HT1080 (cell line): Measurements from ENCODE around the gene CHD9.

GRCh38 chr16:50169453-50169759 lies 16.3 kb downstream of the TENT4B start:
RAMPAGE:
- cytosol, long total RNA, result no peak
- long total RNA, result no peak
- nucleus, long total RNA, result no peak

DNA sequence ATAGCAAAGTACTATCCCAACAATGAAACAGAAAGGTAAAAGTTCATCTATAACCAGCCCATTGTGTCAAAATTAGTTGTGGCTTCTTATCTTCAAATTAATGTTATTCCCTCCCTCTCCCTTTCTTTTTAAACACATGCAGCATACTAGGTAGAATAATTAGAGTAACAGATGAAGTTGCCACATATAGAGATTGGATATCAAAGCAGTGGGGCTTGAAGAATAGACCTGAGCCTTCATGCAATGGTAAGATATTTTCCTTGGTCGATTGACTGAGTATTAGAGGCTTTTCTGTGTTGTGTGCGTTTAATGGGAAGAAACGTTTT lies 41.6 kb upstream of the ADCY7 start:
RAMPAGE:
- cytosol, long total RNA, result no peak
- long total RNA, result no peak
- nucleus, long total RNA, result no peak

GRCh38 chr16:50235304-50236156 lies 30.8 kb upstream of the ADCY7 start:
RAMPAGE:
- cytosol, long total RNA, result no peak
- long total RNA, result no peak
- nucleus, long total RNA, result no peak

RAMPAGE:
- cytosol, long total RNA, result no peak
- long total RNA, result no peak
- nucleus, long total RNA, result no peak
These were observed 48.0 kb downstream of the ADCY7 start for GRCh38 chr16:50314006-50315191.

DNA sequence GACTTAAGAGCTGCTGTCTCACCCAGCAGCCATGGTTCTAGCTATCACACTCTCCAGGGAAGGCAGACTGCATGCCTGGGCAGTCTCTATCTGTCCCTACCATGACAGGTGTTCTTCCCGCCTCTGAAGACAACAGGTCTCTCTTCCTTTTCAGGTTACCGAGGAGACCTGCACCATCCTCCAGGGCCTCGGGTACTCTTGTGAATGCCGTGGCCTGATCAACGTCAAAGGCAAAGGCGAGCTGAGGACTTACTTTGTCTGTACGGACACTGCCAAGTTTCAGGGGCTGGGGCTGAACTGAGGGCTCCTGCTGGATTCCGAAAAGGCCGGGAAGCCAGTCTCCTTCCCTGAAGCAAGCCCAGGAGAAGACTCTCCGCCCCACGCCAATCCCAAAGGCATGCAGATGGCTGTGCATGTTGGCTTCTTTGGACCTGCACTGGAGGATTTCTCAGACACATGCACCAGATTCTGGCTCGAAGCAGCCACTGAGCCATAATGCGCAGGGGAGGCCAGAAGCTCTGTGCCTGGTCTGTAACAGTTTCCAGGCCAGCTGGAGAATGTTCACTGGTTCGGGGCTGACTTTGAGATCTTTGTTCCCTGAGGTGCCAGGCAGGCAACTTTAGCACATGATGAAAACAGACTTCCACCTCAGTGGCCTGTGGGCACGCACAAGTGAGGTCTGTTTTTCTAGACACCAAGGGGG lies 49.0 kb downstream of the ADCY7 start:
RAMPAGE:
- cytosol, long total RNA, result no peak
- long total RNA, result no peak
- nucleus, long total RNA, result no peak

DNA sequence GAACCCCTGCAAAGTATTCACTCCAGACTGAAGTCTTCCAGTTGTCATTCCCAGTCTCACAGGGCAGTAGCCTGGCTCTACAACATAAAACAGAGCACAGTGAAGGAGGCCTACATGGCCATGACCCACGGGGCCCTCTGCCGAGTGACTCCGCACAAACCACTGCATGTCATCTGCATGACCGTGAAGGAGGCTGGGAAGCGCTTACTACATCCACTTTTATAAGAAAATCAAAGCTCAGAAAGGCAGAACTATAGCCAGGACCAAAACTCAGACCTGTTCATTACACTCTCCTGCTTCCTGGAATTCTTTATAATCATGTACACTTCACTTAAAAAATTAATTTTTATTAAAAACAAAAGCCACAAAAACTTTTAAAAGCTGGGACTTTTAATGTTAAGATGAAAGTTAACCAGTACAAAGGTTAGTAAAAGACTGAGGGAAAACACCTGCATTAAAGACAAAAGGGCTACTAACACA lies 42.4 kb downstream of the BRD7 start:
RAMPAGE:
- cytosol, long total RNA, result no peak
- long total RNA, result no peak
- nucleus, long total RNA, result no peak

RAMPAGE:
- cytosol, long total RNA, result no peak
- long total RNA, result no peak
- nucleus, long total RNA, result no peak
These were observed 4.4 kb downstream of the NKD1 start for GRCh38 chr16:50552404-50553252.

RAMPAGE:
- cytosol, long total RNA, result no peak
- long total RNA, result no peak
- nucleus, long total RNA, result no peak
These were observed 53.9 kb downstream of the SNX20 start for GRCh38 chr16:50627175-50627714.

DNA sequence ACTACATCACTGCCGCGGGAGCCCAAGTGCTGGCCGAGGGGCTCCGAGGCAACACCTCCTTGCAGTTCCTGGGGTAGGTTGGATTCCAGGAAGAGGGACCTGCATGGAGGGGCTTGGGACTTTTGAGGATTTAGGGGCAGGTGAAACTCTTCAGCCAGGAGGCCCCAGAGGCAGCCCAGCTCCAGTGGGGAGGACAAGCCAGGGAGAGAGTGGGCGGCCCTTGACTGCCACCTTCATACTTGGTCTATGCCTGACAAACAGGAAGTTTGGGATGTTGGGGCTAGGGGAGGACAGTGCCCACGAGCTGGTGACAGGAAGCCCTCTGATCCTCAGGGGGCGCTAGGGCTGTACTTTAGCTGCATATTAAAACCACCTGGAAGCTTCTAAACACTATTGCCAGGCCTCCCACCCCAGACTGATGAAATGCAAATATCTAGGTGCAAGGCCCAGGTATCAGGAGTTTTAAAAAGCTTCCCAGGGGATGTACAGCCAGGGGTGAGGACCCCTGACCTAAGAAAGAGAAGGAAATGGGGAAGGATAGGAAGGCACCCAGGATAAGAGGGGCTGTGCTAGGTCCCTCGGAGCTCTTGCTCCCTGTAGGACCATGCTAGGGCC lies 21.8 kb upstream of the CYLD start:
RAMPAGE:
- cytosol, long total RNA, result no peak
- long total RNA, result no peak
- nucleus, long total RNA, result no peak

GRCh38 chr16:50826849-50827240 lies 85.0 kb downstream of the CYLD start:
RAMPAGE:
- cytosol, long total RNA, result no peak
- long total RNA, result no peak
- nucleus, long total RNA, result no peak

GRCh38 chr16:52561861-52562475 lies 15.0 kb upstream of the TOX3 start:
RAMPAGE:
- cytosol, long total RNA, result no peak
- long total RNA, result no peak
- nucleus, long total RNA, result no peak

DNA sequence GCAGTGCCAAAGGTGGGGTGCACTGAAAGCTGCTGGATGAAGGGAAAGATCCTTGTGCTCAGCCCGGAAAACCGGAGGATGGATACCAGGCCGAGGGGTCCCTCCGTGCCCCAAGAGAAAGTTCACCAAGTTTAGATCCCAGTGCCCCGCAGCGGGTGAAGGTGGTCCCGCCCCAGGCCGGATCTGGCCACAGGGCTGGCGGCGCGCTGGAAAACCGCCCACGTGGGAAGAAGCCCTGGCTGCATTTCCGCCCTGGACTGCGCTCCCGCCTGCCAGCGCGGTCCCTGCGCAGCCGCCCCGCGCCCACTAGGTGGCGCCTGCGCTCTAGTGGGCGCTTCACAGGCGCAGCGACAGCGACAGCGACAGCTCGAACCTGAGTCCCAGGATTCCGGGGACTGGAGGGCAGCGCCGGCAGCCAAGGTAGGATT lies at the start of gene CHD9:
Gene CHD9, plus strand, starts transcription at position 334 of the 428 bp plus-strand sequence.
RAMPAGE:
- cytosol, long total RNA, result start-site peak on the plus strand centred at position 358 of the sequence, 67 bp wide, 103 and 53 reads in 2 replicates
- long total RNA, result start-site peak on the plus strand centred at position 360 of the sequence, 77 bp wide, 43 reads
- nucleus, long total RNA, result no peak

DNA sequence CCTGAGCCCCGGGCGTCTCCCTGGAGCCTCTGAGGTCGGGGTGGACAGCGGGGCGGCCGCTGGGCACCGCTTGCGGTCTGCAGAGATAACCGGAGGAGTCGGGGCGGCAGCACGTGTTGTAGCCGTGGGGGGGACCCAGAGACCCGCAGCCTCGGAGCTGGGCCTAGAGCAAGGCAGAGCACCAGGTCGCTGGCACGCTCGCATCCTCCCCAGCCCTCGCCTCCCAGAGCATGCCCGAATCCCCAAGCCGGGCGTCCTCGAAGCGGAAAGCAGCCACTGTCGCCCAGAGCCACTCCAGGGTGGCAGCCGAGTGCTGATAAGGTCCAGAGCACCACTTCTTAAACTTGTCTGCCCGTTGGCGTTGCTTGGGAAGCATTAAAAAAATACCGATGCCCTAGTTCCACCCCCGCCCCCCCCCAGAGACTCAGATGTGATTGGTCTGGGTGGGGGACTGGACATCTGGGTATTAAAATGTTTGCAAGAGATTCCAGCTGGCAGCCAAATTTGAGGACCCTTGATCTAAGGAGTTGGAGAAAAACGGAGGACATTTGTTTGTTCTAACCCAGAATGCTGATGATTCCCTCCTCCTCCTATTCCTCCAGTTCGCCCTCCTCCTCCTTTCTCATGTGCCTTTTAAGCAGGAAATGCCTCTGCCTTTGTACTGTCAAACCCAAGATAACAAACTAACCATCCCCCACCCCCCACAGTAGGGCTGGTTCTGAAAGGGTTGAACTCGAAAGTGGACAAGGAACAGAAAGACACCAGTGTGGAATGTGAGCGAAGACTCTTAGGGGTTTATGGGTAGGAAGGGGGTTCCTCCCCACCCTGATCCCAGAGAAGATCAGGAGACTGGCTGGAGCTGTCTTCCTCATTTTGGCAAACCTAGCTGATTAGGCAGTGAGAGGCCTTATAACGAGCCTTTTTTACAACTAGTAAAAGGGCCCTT lies 568 bp downstream of the CHD9 start:
RAMPAGE:
- cytosol, long total RNA, result no peak
- long total RNA, result no peak
- nucleus, long total RNA, result no peak

RAMPAGE:
- cytosol, long total RNA, result no peak
- long total RNA, result no peak
- nucleus, long total RNA, result no peak
These were observed 31.3 kb downstream of the CHD9 start for GRCh38 chr16:53085858-53086638.

DNA sequence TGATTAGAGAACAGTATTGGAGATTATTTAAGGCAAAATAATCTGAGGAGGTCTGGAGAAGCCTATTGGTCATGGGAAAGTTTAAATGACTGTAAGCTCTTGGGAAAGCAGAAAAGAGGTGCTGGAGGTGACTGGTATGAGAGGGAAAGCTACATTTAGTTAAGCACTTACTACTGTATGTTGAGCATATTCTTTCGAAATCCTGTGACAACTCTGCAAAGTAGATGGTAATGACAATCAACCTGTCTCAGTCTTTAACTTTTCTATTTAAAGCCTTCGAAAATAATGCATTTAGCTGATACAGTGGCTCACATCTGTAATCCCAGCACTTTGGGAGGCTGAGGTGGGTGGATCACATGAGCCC lies 84.7 kb downstream of the CHD9 start:
RAMPAGE:
- cytosol, long total RNA, result no peak
- long total RNA, result no peak
- nucleus, long total RNA, result no peak

DNA sequence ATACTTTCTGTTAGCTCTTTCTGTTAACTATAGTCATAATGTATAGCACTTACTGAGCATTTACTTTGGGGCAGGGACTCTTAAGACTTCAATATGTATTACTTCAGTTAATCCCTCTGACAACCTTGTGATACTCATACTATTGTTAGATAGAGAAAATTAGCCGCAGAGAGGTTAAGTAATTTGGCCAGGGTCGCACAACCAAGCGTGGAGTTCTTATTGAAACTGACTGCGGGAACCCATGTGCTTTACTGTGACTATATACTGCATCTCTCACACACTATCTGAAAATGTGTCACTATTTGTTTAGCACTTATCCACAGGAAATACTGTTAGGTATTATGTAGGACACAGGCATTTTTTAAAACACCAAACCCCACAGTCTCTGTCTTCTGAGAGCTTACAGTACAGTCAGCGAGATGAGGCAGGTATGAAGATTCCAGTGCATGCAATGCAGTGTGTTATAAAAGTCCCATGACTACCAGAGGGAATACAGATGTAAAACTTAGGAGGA lies 11.2 kb downstream of the RBL2 start:
RAMPAGE:
- cytosol, long total RNA, result no peak
- long total RNA, result no peak
- nucleus, long total RNA, result no peak

DNA sequence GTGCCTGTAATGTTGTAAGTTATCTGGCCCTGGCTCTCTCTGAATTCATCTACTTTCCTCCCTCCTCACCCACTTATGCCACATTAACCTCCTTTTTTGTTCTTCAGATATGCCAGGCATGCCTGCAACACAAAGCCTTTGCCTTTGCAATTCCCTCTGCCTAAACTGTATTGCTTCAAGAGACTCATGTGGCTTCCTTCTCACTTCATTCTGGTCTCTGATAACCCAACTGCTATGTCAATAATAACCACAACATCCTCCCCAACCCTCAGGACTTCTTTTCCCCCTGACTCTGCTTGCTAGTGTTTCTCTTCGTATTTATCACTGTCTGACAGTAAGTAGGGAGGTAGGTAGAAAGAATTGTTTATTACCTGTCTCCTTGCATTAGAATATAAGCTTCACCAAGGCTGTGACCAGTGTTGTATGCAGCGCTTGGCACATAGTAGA lies 22.3 kb downstream of the RBL2 start:
RAMPAGE:
- cytosol, long total RNA, result no peak
- long total RNA, result no peak
- nucleus, long total RNA, result no peak

RAMPAGE:
- cytosol, long total RNA, result no peak
- long total RNA, result no peak
- nucleus, long total RNA, result no peak
These were observed 23.4 kb downstream of the RBL2 start for GRCh38 chr16:53457487-53458281.

RAMPAGE:
- cytosol, long total RNA, result no peak
- long total RNA, result no peak
- nucleus, long total RNA, result no peak
These were observed 19.1 kb downstream of the FTO start for GRCh38 chr16:53722918-53723642.

DNA sequence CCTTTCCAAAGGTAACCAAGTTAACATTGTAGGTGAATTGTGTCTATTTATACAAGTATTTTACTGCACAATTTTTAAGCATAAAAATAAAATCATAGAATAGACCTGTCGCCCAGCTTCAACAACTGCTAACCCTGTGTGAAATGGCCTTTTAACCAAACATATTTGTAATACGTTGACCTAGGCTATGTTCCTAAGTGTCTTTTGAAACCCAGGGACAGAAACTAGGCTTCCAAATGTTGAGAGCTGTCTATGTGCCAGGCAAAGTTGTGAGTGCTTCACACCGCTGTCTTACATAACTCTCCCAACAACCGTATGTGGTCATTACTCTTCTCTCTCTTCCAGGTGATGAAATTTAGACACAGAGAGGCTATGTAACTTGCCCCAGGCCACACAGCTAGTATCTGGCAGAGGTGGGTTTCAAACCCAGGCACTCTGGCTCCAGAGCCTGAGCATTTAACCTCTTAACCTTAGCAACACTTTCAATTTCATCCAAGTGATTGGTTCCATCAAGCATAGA lies 160.8 kb downstream of the IRX3 start:
RAMPAGE:
- cytosol, long total RNA, result no peak
- long total RNA, result no peak
- nucleus, long total RNA, result no peak